Upper lobe of left lung (tissue), 5 donors: Measurements from ENCODE around the gene ENO1.

DNA sequence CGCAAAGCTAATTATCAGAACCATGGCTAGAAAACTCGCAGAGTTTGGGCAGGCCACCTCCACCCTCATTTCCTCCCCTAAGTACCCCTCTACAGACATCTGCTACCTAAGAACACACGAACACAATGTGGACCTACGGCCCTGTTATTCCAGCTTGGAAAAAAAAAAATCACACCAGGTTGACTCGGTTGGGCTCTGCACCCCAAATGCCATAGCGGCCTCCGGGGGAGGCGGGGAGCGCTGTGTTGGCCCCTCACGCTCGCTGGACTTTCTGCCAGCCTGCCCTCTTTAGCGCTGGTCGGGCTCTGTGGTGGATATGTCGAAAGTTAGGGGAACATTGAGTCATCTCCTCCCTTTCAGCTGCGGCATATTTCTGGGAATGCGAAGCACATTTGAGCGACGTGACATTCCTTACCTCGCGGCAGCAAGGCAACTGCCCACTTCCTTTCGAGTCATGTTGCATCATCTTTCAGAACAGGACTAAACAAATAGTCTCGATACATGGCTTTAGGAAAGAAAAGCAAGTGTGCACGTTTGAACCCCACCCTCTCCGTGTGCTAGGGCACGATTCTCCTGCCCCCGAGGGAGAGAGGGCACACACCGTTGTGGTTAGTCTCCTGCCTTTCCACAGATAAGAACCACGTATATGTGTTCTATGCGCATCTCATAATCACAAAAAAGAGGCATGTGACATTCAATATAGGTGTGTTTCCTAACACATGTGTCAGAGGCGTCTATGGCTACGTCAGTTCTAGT is 106.0 kb upstream of the SLC45A1 start:
- PRO-cap, 2 experiments: peak in 2 of 2 experiments; most common minus-strand start position 273 of the sequence (in 2)
- RAMPAGE, long total RNA, 4 experiments: no peak in any of the 4 experiments

DNA sequence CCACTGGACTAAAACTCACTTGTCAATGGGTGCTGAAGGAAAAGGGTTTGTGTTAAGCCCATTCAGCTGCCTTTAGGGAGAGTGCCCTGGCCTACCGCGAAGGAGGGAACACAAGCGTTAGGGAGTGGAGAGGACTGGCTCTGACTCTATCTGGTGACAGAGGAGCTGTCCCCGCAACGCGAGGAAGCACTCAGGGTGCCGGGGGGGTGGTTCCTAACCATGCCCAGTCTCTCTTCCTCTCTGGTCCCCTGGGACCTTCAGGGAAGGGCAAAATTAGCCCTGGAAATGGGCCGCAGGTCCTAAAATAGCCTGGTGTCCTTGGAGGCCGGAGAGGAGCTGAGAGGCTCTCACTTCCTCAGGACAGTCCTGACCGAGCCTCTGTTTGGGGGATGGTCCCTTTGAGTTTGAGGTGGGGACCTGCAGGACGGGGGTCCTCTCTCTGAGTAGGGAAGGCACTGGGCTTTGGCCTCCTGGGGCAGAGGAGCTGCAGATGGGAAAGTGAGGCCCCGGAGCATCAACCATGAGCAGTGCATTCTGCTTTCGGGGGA is 5.8 kb downstream of the SLC45A1 start:
- PRO-cap, 2 experiments: peak in 1 of 2 experiments; most common minus-strand start position 158 of the sequence (in 1)
- RAMPAGE, long total RNA, 4 experiments: no peak in any of the 4 experiments

- PRO-cap, 2 experiments: peak in 1 of 2 experiments; most common minus-strand start chr1:8409312 (in 1)
- RAMPAGE, long total RNA, 4 experiments: no peak in any of the 4 experiments
These were observed 91.2 kb downstream of the SLC45A1 start for GRCh38 chr1:8409059-8409556.

GRCh38 chr1:8432322-8432719 is 114.4 kb downstream of the SLC45A1 start:
- PRO-cap, 2 experiments: no peak in any of the 2 experiments
- RAMPAGE, long total RNA, 4 experiments: start-site peak on the minus strand in 1 of 4 experiments, at chr1:8432509-8432570 at its widest, 9 reads per replicate

DNA sequence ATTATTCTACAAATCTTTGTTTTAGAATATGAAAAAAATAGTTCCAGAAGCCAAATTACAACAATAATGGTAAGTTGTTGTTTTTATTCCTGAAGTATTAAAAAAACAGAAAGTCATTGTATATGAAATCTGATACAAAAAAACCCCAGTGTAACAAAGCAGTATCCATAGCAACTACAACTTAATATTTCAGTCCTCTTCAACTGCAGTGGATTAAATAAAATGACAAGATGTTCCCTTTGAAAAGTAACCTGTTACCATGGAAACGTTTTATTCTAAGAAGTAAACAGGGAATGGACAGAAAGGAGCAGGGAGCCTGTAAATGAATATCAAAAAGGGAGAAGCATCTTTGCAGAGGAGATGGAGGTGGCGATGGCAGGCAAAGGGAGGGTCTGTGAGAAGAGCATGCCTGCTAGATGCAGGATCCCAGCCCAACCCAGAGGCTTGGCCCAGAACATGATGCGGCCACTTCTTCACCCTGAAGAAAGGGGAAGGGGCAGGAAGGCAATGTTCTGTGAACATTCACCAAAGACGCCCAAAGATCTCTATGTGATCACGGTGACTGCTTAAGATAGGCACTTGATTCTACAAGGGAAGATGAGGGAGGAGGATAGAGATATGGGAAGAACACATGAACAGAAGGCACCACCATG is 199.8 kb downstream of the SLC45A1 start:
- PRO-cap, 2 experiments: no peak in any of the 2 experiments
- RAMPAGE, long total RNA, 4 experiments: no peak in any of the 4 experiments

DNA sequence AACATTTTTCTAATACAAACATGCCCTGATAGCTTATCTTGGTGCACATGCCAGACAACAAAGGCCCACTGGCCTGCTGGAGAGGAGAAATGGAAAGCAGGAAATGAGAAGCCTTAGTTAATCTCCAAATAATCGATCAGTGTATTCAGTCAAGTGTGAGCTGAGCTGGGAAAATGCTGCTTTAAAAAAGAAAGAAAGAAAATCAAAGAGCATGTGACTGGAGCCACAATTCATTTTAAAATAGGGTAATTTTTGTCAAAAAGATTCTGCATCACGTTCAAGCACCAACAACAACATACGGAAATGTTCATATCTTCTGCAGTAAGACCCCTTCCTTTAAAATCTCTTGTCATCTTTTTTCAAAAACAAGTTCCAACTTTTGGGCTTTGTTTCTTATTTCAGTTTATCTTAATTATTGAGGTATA is 245.7 kb downstream of the RERE start:
- PRO-cap, 2 experiments: no peak in any of the 2 experiments
- RAMPAGE, long total RNA, 4 experiments: no peak in any of the 4 experiments

DNA sequence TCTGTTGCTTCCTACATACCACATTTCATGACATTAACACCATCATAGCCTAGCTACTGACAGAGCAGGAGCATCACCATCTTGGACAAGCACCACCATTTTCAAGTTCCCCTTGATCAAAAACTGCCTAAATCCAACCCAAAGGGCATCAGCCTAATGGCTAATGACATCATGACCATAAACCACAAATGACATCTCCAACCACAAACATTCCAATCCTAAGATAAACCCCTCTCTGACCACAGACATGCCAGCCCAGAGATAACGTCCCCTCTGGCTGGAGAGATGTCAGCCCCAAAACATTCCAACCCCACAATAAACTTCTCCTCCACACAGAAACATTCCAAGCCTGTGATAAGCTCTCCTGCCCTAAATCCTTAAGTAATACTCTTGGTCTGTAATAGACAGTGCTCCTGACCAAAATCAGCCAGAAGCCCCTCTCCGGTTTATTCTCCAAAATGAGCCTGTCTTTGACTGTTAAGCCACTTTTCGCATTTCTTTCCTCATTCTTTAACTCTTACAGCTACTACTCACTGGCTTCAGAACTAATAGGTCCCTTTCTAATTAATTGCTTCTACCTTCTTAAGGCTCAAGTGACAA is 191.0 kb downstream of the RERE start:
- PRO-cap, 2 experiments: no peak in any of the 2 experiments
- RAMPAGE, long total RNA, 4 experiments: start-site peak on the minus strand in 1 of 4 experiments, centred at position 137 of the sequence, 7 reads per replicate

- PRO-cap, 2 experiments: no peak in any of the 2 experiments
- RAMPAGE, long total RNA, 4 experiments: start-site peak on the minus strand in 1 of 4 experiments, at chr1:8679603-8679719 at its widest, 10 reads per replicate
These were observed 138.1 kb downstream of the RERE start for GRCh38 chr1:8679285-8679894.

- PRO-cap, 2 experiments: peak in 2 of 2 experiments; most common plus-strand start chr1:8817955 (in 2); most common minus-strand start chr1:8817993 (in 2)
- RAMPAGE, long total RNA, 4 experiments: no peak in any of the 4 experiments
These were observed 462 bp upstream of the RERE start for GRCh38 chr1:8817825-8818378.

DNA sequence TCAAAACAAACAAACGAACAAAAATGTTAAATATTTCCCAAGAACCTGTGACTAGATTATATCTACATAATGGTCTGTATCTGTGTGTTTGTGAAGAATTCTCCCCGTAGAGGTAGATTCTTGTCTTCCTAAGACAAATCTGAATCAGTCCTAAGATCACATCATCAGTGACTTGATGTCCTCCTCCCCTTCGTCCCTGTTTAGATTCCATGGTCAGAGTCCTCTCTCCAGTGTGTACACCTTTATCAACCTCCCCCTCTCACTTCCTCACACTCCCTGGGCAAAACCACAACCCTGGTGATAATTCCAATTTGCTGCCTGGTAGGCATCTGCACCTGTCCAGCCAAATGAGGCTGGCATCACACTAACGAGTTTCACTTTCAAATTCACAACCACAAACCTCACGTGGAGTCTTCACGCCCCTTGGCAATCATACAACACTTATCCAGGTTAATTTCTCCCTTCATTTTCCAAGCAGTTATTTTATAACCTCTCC is 12.0 kb upstream of the RERE start:
- PRO-cap, 2 experiments: no peak in any of the 2 experiments
- RAMPAGE, long total RNA, 4 experiments: no peak in any of the 4 experiments

DNA sequence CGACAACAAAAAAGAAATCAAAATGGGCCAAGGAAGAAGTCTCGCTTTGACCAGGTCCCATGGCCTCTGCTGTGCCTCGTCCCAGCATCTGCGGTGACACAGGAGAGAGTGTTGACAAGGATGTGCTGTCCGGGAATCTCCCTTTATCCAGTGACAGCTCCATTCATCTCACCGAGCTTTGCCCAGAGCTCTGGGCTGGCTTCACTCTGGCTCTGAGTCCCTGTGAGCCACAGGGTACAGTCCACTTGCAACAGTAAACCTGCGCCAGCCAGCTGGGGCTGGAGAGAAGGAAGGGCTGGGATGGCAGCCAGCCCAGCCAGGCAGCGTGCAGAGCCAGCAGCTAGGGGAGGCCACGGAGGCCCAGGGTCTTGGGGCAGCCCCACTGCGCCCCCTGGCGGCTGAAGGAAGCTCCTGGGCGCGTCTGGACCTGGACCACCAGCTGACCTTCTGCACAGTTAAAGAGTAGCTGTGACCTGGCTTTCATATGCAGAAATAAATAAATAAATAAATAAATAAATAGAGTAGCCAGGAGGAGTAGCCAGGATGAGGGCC is 29.7 kb downstream of the ENO1 start:
- PRO-cap, 2 experiments: peak in 1 of 2 experiments; most common minus-strand start position 208 of the sequence (in 1)
- RAMPAGE, long total RNA, 4 experiments: no peak in any of the 4 experiments

GRCh38 chr1:8878550-8879594 is at the start of gene ENO1:
Gene ENO1, minus strand, starts transcription at chr1:8878686.
- PRO-cap, 2 experiments: peak in 2 of 2 experiments; most common plus-strand start chr1:8878835 (in 1); most common minus-strand start chr1:8878686 (in 2)
- RAMPAGE, long total RNA, 4 experiments: start-site peak on the minus strand in 4 of 4 experiments, at chr1:8878601-8878707 at its widest, 392 to 8,764 reads per replicate

- PRO-cap, 2 experiments: no peak in any of the 2 experiments
- RAMPAGE, long total RNA, 4 experiments: no peak in any of the 4 experiments
These were observed 25.5 kb upstream of the ENO1 start for GRCh38 chr1:8903884-8904395.

GRCh38 chr1:9010874-9011427 is 15.3 kb downstream of the SLC2A7 start:
- PRO-cap, 2 experiments: peak in 1 of 2 experiments; most common minus-strand start chr1:9011152 (in 1)
- RAMPAGE, long total RNA, 4 experiments: no peak in any of the 4 experiments

DNA sequence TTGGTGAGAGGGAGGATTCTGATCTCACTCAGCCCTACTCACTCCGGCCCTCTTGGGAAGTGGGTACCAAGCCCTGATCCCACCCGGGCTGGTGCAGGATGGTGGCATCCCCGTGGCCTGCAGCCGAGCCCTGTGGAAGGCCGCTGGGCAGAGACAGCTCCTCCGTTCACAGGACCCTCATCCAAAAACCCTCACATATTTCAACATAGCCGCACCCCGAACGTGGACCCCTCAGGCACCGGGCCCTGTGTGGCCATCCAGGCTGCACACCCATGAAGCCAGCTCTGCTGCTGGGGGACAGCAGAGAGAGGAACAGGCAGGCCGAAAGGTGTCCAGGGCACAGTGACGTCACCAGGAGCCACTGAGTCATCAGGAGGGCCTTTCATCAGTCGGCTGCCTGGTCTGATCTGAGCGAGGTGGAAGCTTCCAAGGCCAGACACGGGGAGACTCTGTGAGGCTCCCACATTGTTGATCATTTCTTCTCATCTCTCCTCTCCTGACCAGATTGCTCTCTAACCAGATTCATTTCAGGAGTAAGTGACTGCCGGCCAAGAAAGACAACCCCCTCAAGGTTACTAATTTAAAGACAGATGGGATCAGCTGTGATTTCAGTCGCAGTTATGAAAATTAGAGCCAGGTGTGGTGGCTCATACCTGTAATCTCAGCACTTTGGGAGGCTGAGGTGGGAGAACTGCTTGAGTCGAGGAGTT is 16.3 kb upstream of the GPR157 start:
- PRO-cap, 2 experiments: no peak in any of the 2 experiments
- RAMPAGE, long total RNA, 4 experiments: no peak in any of the 4 experiments

GRCh38 chr1:9150750-9151399 is 22.0 kb upstream of the GPR157 start:
- PRO-cap, 2 experiments: no peak in any of the 2 experiments
- RAMPAGE, long total RNA, 4 experiments: start-site peak on the minus strand in 1 of 4 experiments, at chr1:9151117-9151407 at its widest, 17 reads per replicate

DNA sequence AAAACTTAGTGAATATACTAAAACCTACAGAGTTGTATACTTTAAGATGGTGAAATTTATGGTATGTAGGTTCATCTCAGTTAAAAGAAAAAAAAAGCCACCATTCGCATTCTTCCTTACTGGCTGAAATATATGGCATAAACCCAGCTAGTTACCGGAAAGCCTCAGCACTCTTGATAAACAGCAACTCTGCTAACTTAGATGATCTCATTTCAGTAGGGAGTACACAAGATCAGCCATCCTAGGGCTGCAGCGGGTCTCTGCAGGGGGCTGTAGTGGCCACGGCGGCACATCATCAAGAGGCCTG is 48.1 kb upstream of the H6PD start:
- PRO-cap, 2 experiments: no peak in any of the 2 experiments
- RAMPAGE, long total RNA, 4 experiments: no peak in any of the 4 experiments

DNA sequence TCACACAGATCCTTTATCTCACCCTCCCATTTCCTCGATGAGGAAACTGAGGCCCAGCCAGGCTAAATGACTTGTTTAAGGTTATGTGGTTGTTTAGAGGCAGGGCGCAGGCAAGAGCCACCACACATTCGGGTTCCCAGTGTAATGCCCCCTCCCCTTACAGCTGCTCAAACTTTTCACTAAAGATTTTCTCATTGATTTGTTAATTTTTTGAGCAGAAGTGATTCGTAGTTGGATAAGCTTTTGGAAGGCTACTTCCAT is 5.8 kb downstream of the H6PD start:
- PRO-cap, 2 experiments: no peak in any of the 2 experiments
- RAMPAGE, long total RNA, 4 experiments: no peak in any of the 4 experiments

GRCh38 chr1:9244200-9244677 is 9.7 kb downstream of the H6PD start:
- PRO-cap, 2 experiments: no peak in any of the 2 experiments
- RAMPAGE, long total RNA, 4 experiments: no peak in any of the 4 experiments

GRCh38 chr1:9251320-9252217 is 17.0 kb downstream of the H6PD start:
- PRO-cap, 2 experiments: no peak in any of the 2 experiments
- RAMPAGE, long total RNA, 4 experiments: start-site peak on the plus strand in 1 of 4 experiments, at chr1:9251230-9251937 at its widest, 7 reads per replicate